Natural killer cell (primary cell): ENCODE measurements around a stretch of chr1.

DNA sequence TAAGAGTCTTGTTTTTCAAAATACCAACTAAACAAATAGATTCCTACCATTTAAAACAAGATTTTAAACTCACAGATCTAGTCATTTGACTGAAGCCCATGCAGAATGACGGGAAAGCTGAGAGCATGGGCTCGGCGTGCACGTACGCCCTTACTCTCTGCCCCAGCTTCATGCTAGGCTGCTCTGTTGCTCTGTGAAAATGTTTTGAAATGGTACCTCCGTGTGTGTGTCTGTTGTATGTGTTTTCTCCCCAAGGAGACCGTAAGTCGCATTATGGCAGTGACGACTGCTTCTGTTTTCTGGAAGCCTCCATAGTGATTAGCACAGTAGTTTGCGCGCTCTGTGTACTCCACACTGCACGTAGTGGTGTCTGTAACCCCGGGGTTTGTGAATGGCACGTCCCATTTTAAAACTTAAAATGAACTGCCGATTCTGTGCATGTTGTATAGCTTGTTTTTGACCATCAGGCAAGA lies 165.4 kb downstream of the SDCCAG8 start:
- PRO-cap = no peak

DNA sequence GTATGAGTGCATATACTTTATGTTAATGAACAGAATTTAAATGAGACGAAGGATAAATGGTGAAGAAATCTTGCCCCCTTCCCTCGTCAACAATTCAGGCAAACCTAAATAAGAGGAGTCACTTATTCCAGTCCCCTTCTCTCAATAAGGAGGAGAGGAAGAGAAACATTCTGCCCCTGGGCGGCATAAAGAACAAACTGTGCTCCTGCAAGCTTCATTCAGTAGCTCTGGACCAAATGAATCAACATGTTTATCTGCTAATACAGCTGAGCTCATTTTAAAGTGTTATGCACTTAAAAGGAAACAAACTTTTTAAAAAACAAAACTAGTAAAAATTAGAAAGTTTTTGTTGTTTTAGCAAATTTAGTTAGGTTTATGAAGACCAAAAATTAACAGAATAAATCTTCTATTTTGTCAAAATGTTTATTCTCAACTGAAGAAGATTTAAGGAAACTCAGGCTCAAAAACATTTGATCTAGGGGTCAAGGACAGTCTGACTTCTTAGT lies 58.4 kb downstream of the AKT3 start:
- PRO-cap = no peak

- PRO-cap = bidirectional peak, plus-strand start at chr1:244047273, minus-strand start at chr1:244047197
Measured at GRCh38 chr1:244046664-244047639, 4.1 kb upstream of the ZBTB18 start.

DNA sequence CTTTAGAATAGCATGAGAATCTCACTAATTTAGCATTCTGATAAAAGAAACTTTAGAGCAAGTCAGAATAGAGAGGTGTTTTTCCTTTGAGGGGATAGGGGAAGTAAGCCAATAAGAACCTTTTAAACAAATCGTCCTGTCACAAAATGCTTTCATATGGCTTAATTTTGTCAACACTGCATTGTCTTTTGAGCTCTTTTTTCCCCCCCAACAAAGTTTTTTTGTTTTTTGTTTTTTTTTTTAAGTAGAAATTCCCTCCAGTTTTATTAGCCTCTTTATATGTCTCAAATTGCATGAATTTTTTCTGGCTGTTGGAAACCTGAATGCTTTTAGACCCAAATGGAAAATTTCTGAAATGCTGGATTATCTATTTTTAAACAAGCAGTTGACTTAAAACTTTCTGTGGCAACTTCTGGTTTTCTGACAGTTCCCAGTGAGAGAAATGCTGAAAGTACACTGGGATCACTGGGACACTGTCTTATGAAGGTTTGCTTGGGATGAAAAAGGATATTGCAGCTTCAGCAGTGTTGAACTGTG lies 4.5 kb downstream of the ZBTB18 start:
- PRO-cap = no peak

GRCh38 chr1:244065451-244065908 lies 14.4 kb downstream of the ZBTB18 start:
- PRO-cap = no peak

DNA sequence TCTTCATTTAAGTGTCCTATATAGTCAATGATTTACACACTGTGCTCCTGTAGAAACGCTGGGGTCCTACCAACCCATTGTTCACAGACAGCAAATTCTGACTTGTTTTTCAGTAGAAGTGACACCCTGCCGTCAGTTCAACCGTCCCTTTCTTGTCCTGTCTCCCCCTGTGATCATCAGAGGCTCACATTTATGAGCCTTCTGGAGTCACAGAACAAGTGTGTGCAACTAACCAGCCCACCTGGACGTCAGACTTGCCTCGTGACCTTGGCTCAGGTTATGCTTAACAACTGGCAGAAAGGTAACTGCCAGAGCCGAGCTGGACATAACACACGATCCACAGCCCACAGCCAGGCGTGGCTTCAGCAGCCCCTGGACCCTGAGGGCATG lies 103.7 kb downstream of the ZBTB18 start:
- PRO-cap = no peak

- PRO-cap = no peak
Measured at GRCh38 chr1:244273587-244274373, 78.7 kb upstream of the C1orf100 start.

DNA sequence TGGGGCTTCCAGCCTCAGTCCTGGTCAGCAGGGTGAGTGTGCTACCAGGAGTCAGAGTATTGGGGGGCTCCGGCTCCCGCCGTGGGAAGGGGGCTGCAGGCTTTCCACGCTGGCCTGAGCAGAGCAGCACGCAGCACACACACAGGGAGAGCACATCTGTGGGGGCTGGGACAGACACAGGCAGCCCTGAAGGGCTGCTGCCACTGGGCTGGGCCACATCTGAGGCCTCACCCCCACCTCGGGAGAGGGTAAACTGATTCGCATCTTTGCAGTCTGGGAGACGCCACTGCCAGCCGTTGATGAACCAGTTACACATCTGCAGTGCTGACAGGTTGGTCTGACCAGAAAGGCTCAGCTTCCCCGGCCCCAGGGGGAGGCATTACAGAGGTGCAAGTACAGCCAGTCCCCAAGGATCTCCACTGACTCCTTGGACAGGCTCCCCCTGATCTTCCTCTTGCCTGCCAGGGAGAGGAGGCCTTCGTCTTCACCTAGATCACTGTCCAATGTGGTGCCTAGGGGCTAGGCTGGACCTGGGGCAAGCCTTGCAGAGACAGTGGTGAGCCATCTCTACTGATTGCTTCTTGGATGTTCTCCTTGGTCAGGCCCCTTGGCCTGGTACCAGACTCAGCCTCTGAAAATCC lies 42.8 kb downstream of the C1orf100 start:
- PRO-cap = no peak

GRCh38 chr1:244408724-244409262 lies 42.9 kb downstream of the ADSS2 start:
- PRO-cap = no peak

- PRO-cap = no peak
Measured at GRCh38 chr1:244705883-244706686, 24.7 kb downstream of the ENSG00000284188 start.

GRCh38 chr1:244835996-244836911 lies 796 bp downstream of the COX20 start:
- PRO-cap = no peak

DNA sequence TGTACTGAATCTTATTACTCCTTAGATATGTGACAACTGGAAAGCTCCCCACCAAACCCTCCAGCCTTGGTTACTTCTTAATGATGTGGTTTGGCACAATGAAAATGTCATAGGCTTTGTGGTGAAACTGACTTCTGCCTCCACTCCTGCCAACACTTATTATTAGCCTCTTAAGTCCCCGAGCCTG lies 4.2 kb downstream of the COX20 start:
- PRO-cap = no peak

GRCh38 chr1:244851070-244852155 lies 12.9 kb downstream of the HNRNPU start:
- PRO-cap = no peak

DNA sequence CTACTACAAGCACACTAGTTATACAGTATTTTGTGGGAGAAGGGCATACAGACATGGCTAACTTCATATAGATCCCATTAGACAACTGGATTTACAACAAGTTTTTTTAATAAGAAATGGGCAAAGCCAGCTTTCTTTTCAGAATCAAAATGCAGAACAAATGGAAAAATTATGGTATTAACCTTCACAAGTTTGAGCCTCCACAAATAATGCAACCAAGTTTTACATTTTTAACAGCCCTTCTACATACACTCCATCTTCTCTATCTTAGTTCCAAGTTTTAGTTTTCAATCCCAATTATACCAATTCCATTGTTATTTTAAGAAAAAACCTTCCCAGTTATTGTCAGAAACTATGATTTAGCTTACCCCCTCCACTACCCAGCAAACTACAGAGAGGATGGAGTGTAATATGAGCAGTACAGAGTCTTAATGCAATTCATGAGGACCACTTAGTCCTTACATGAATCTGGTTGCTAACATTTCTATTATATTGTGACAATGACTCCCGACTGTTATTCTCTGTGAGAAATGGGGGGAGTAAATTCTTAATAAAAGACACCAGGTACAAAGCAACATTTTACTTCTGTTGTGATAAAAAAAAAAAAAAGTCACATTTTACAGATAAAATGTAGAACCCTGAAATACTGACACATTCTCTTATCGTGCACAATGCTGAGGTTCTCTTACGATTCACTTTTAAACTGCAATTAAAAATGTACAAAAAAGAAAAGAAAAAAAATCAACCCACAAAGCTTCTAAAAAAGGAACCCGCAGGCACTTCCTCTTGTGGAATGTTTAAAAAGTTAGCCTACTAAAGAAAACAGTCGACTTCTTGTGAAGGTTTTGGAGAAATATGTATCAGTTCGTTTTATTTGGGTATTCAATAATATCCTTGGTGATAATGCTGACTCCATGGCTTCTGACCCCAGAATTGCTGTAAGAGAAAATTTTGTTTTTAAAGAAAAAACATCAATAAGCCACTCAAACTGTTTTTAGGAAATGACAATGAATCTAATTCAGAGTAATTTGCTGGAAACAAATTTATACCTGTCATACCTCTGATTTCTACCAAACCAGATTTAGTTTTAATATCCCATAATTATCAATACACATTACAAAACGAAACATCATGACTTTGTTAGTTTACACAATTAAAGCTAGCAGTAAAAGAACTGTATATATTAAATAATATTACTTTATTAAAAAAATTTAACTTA lies 10.4 kb downstream of the HNRNPU start:
- PRO-cap = no peak

- PRO-cap = no peak
Measured at GRCh38 chr1:244857975-244859146, 6.0 kb downstream of the HNRNPU start.

DNA sequence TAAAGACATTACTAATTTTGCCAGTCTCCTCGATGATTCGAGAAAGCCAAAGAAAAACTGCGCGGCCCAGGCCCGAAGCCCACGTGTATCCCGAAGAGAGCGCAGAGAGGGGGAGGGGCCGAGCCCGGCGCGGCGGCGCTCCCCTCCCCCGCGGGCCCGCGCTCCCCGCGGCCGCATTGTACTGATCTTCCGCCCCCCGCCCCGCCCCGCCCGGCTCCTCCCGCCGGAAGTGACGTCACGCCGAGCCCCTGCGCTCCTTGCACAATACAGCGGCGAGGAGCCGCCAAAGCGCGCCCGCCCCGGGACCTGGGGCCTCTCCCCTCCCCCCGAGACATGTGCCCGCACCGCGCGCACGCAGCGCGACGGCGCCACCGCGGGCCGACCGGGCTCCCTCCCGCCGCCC lies 1.4 kb downstream of the HNRNPU start:
- PRO-cap = bidirectional peak, plus-strand start at position 262 of the sequence, minus-strand start at position 203 of the sequence

DNA sequence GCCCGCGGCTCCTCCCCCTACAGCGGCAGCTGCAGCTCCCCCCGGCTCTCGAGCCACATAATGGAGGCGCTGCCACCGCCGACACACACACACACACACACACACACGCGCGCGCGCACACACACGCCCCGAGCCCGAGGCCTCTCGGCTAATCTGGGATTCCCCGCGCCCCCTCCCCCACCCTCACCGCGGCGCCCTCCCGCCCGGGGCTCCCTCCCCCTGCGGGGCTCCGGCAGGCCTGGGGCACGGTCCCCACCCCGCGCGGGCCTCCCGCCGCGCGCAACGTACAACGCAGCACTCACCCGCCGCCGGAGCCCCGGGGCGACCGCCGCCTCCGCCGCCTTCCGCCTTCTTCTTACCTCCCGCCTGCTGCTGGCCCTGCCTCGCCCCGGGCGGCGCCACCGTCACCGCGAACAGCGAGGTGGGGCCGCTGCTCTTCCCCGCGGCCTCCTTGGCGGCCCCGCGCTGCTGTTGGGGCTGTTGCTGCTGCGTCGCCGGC lies 979 bp downstream of the HNRNPU start:
- PRO-cap = bidirectional peak, plus-strand start at position 297 of the sequence, minus-strand start at position 97 of the sequence; bidirectional peak, plus-strand start at position 480 of the sequence, minus-strand start at position 357 of the sequence

GRCh38 chr1:244954438-244954729 lies 15.1 kb upstream of the EFCAB2 start:
- PRO-cap = no peak

- PRO-cap = no peak
Measured at GRCh38 chr1:245046628-245047083, 77.2 kb downstream of the EFCAB2 start.

DNA sequence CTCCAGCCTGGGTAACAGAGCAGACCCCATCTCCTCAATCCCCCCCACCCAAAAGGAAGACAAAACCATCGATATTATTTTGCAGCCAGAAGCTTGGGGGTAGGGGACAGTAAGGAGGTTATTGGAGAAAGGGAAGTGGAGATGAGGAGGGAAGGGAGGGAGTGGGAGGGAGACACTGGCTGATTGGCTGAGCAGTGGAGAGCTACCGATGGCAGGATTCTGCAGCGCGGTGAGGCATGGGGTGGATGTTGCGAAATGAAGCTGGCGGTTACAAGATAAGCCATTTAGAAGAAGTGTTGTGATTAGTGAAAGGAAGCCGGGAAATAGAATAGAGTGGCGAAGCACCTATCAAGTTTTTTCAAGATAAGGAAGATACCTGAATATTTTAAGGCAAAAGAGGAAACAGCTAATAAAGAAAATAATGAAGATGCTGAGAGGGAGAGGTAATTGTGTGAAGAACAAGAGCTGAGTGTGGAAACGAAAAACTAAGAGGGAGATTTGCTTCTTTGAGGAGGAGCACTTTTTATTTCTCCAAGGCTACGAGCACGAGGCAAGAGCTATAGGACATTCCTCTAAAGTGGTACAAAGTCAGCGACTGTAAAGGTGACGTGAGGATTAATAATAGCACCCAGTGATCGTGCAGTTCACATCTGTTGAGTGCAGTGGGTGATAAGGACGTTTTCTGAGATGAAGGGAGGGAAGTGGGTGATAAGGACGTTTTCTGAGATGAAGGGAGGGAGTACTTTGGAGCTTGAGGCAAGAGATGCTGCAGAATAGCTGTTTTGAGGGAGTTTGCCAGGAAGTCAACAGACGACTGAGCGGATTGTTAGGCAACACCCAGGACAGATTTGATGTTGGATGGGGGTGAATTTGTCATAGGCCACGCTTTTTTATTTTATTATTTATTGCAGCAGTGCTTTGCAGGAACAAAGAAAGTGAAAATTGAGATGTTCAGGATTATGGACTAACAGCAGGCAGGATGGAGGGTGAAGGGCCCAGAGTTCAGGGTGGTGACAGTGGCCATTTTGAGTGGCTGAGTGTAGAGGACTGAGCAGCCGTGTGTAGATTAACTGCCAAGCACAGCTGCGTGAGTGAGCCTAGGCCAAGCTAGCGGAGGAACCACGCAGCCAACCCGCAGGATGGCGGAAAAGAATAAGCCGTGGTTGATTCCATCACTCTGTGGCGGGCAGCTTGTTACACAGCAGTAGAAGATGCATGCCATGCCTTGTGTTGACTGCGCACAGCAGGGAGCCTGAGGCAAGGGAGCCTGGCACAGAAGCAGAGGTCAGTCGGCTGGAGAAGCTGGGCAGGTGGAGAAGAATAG lies 82.3 kb downstream of the EFCAB2 start:
- PRO-cap = no peak